Karpas-422 (cell line): ENCODE results near the genes UBE2S and ISOC2.

DNA sequence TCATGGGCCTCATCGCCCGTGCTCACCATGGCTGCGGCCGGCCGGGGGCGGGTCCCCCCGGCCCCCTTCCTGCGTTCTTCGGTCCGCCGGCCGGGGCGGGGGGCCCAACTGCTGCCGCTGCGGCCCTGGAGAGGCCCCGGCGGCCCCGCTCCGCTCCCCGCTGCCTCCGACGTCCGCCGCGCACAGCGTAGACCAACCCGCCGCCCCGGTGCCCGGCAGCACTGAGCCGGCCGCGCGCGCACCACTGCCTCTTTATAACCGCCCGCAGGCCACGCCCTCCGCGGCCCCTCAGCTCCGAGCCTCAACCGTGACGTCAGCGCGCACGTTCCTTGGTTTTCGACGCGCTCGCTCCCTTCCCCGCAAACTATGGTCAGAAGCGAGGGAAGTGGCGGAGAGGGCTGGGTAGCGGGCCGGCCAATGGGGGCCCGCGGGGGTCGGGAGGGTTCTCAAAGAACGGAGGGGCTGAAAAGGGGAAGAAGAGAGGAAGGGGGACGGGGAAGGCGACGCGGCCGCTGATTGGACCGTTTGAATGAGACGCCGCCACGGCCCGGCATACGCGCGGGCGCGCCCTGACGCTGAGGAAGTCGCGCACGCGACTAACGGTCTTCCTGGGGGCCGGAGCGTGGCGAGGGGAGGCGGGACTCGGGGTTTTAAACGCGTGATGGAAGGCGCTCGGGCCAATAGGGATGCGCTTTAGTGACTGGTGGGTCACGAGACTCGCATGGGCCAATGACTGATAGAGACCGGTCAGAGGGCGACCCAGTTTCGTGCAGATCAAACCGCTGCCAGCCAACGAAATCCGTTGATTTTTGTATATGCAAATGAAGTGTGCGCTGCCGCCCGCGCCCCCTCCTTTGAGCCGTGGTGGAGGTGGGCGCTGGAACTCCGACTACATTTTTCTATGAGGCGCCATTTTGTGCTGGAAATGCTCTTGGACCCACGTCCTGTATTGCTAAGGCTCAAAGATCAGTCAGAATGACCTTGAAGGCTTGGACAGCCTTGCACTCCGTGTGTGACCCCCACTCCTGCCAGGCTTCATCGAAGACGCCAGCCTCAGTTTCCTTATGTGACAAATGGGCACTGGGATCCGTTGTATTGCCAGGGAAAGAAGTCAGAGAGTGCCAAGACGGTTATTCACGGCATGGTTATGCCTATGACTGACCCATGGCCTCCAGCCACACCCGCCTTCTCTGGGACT is at the start of gene UBE2S:
UBE2S (minus strand) TSS at position 228 of the 1,198 bp plus-strand sequence.
- PRO-cap, result bidirectional peak, plus-strand start at position 362 of the sequence, minus-strand start at position 225 of the sequence; bidirectional peak, plus-strand start at position 882 of the sequence, minus-strand start at position 624 of the sequence
- RAMPAGE, long total RNA, result no peak

- PRO-cap, result no peak
- RAMPAGE, long total RNA, result no peak
These were observed 12.2 kb upstream of the UBE2S start for GRCh38 chr19:55419816-55420059.

DNA sequence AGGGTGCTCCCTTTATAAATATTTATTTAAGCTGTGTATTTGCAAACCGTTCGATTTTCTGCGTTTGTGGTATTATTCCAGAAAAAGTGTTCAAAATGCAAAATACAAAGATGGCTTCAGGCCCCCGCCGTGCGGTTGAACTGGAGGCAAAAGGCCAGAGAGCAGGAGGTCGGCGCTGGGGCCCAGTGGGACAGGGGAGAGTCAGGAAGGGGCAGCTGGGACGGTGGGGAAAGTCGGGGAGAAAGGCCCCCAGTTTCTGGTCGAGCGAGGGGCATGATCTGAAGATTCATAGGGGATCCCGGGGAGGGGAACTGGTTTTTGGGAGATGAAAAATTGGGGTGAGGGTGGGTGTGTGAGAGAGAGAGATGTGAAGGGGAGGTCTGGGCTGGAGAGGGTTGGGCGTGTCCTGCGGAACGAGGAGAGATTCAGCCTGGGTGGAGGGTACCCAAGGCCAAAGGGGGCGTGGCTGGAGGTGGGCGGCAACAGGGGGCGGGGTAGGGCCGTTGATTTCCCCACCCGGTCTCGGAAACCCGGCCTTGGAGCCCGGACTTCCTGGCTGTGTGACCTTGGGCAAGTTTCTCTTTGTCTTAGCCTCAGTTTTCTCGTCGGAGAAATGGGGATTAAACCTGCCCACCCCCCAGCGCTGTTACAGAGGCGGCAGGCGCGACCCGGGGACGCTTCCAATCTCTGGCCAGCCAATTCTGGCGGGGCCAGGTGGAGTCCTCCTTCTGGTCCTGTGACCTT is 594 bp downstream of the ISOC2 start:
- PRO-cap, result no peak
- RAMPAGE, long total RNA, result no peak

- PRO-cap, result unidirectional peak, minus-strand start at chr19:55461642; bidirectional peak, plus-strand start at chr19:55462051, minus-strand start at chr19:55461741
- RAMPAGE, long total RNA, result start-site peak on the minus strand at chr19:55461621-55461670, 412 and 490 reads in 2 replicates
These were observed at the start of gene ISOC2 for GRCh38 chr19:55461525-55461902. Gene ISOC2, minus strand, starts transcription at chr19:55461642.

GRCh38 chr19:55526256-55526791 is 10.6 kb downstream of the SBK2 start:
- PRO-cap, result no peak
- RAMPAGE, long total RNA, result no peak

DNA sequence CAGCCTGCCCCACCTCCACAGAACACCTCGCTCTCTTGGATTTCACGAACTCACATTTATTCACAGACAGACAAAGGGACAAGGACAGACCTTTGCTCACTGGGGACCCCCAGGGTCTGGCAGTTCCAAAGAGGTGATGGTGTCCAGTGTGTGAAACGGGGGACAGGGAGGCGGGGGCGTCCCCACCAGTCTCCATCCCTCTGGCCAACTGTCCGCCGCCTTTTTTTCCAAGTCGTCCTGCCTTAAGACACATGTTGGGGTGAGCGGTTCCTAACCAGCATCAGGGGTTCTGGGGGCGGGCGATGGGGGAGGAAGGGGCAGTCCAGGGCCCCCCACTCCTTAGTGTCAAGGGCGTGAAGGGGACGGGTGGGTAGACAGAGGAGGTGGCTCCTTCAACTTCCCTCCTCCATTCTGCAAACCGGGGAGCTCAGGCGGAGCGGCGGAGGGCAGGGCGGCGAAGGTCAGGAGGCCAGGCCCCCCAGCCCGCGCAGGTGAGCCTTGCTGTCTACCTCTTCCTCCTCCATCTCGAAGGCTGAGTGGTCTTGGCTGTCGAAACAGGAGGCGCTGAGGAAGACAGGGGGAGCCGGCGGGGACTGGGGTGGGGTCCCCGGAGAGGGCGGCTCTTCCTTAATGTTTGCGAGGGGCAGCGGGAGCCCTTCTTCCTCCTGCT is 3.0 kb downstream of the ZNF579 start:
- PRO-cap, result no peak
- RAMPAGE, long total RNA, result no peak

- PRO-cap, result no peak
- RAMPAGE, long total RNA, result no peak
These were observed 332 bp downstream of the ZNF581 start for GRCh38 chr19:55643833-55644128.

DNA sequence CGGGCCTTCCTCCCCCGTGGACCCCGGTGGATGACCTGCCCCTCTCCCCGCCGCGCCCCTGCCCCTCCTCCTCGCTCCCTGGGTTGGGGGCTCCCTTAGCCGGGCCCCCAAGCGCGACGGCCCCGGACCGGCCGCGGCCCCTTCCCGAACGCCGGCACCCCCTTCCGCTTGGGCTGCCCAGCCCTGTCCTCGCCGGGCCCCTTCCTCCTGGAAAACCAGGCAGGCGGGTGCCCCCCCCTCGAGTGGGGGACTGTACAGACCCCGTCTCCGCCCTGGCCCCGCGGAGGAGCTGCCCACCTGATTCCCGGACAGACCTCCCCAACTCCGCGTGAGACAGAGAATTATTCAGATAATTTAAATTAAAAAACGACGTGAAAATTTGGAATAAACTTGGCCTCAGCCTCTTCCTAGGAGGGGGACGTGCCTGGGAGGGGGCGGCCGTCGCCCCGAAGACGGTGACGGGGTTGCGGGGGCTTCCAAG is 2.0 kb upstream of the U2AF2 start:
- PRO-cap, result no peak
- RAMPAGE, long total RNA, result no peak

- PRO-cap, result no peak
- RAMPAGE, long total RNA, result no peak
These were observed 19.5 kb downstream of the EPN1 start for GRCh38 chr19:55694396-55695026.

- PRO-cap, result no peak
- RAMPAGE, long total RNA, result no peak
These were observed 13.2 kb downstream of the ZNF787 start for GRCh38 chr19:56107812-56108300.

DNA sequence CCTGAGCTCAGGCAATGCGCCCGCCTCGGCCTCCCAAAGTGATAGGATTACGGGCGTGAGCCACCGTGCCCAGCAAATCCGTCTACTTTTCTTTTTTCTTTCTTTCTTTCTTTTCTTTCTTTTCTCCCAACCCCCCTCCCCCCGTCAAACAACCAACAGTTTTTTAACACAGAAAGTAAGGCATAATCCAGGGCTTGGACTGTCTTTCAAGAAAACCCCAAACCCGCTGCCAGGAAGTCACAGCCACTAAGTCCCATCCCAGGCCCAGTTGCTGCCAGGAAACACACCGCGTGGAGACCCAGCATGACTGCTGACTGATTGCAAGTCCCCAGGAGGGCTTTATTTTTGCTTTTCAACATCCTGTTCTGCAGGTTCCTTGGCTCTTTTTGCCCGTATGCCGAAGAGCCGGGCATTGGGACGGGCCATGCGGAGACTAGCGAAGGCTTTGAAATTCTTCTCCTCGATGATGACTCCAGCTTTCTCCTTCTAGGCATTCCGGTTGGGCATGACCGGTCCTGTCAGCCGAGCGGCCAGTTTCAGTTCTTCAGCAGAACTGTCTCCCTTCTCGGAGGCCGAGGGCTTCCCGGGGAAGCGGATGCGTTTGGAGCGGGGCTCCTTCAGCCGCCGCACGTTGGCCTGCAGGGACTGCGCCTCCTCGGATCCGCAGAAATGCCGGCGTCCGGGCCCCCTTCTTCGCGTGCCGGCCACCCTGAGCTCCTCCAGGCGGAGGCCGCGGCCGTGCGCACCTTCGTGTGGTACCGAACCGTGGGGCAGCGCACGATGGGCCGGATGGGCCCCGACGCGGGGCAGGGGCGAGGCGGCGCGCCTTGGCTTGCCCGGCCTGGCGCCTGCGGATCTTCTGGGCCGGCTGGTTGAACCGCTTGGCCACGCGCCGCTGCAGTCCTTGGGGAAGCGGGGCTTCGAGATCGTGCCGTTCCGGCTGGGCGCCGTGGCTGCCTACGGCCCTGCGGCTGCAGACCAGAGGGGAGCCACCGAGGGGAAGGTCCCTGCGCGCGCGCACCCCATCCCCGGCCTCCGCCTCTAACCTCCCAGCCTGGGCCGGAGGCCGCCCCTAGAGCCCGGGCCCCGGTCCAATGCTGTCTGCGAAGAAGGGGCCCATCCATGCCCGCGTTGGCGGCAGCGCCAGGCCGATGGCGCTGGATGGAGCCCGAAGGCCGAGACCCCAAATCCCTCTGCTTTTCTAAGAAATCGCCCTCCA is 15.2 kb downstream of the ZSCAN5C start:
- PRO-cap, result no peak
- RAMPAGE, long total RNA, result no peak

DNA sequence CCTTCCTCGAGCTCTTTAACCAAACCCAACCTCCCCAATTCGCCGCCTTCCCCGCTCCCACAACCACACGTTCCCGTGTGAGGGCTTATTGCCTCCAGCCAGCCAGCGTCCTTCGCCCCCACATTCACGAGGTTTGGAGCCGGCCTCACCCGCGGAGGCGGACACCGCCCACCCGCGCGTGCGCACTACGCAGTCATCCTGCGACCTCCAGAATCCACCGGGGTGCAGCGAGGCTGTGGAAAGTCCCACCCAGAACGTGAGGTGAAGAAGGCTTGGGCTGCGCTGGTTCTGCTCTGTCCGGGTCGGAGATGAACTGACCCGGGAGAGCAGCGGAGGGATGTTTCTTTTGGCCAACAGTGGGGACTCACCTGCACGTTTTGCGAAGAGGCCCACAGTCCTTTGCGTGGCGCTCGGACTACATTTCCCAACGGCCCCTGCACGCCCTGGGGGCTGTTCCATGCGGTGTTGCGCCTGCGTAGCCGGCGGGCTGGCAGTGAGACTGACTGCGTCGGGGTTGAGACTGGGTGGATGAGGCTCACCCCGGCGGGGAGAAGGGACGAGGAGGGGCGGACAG is 607 bp upstream of the ZNF667 start:
- PRO-cap, result no peak
- RAMPAGE, long total RNA, result no peak

- PRO-cap, result no peak
- RAMPAGE, long total RNA, result no peak
These were observed 79.5 kb upstream of the ZNF835 start for GRCh38 chr19:56751034-56751576.

- PRO-cap, result no peak
- RAMPAGE, long total RNA, result no peak
These were observed 75.4 kb downstream of the PEG3 start for GRCh38 chr19:56765200-56765504.

DNA sequence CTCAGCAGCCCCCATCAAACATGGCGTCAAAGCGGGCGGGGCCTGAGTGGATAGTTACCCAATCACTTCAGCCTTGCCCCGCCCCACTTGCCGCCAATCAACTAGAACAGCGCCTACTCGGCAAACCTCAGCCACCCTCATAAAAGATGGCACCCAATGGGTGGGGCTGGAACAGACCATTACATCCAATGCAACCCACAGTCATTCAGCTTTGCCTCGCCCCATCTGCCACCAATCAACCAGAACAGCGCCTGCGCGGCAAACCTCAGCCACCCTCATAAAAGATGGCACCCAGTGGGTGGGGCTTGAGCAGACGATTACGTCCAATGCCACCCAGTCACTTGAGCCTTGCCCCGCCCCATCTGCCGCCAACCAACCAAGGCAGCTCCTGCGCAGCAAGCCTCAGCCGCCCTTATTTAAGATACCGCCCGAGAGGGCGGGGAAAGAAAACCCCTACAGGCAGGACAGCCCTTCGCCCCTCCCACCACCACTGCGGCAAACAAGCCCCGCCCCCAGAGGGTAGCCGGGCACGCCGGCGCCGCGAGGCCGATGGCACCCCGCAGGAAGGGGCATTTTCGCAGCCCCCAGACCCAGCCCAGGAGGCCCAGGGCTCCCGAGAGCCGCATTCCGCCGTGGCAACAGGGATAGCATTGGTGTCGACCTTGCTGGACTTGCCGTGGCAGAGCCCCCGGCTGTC is 853 bp downstream of the PEG3 start:
- PRO-cap, result no peak
- RAMPAGE, long total RNA, result no peak

DNA sequence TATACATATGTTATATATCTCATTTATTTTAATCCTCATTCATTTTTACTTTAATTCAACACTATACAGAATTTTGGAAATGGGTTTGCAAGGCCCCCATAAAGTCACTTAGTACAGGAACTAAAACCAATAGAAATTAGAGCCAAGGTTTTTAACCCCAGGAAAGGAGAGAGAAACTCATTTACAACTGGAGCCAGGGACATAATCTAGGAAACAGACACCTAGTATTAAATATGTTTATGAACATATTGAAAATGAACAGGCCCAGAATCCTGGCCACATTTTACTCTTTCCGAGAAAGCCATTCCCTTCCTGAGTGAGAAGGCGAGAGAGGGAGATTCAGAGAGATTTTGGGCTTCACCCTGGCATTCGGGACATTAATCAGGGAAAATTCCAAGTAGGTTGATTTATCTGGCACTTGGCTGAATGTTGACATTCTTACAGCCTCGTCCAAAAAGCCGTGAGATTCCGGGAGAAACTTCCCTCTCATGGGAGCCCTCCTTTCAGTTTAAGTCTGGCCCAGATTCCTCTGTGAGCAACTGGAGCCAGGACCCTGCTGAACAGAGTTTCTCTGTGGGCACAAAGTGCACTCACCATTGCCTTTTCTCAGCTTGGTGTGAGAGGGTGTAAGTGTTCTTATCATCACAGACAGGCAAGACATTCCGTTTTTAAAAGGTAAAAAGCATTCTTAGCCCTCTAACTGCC is 129.1 kb upstream of the PEG3 start:
- PRO-cap, result no peak
- RAMPAGE, long total RNA, result no peak

- PRO-cap, result no peak
- RAMPAGE, long total RNA, result no peak
These were observed 62.7 kb upstream of the USP29 start for GRCh38 chr19:57056907-57057627.

GRCh38 chr19:57171700-57172715 is 4.7 kb upstream of the DUXA start:
- PRO-cap, result unidirectional peak, minus-strand start at chr19:57171802; unidirectional peak, plus-strand start at chr19:57172247; unidirectional peak, plus-strand start at chr19:57172259; unidirectional peak, plus-strand start at chr19:57172624
- RAMPAGE, long total RNA, result no peak

- PRO-cap, result no peak
- RAMPAGE, long total RNA, result no peak
These were observed 498 bp upstream of the ZNF805 start for GRCh38 chr19:57239977-57240290.

GRCh38 chr19:57297559-57298154 is 17.4 kb downstream of the ZNF460 start:
- PRO-cap, result no peak
- RAMPAGE, long total RNA, result no peak